AG08470 (cell line): ENCODE measurements around the genes HOXB2, HOXB9 and HOXB13.

DNA sequence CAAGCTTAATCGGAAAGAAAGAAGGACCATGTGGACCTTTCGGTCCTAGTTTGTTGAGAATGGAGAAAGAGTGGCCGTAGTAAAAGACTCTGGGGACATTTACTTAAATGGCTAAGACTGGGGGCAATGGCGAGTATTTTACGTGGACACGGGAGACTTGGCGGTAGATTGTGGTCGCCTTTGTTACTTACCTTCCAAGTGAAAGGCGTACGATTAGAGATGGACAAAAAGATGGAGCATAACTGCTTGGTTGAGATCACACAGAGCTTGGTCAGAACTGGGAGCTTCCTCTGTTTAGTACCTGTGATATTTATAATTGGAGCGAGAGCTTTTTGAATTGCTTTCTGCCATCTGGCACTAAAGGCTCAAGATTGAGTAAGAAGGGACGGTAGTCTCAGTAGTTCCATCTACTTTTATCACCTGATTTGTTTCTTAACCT, 514 bp downstream of the SNX11 start:
- RRBS = no CpG with 5 or more reads among the region's 12 CpGs

DNA sequence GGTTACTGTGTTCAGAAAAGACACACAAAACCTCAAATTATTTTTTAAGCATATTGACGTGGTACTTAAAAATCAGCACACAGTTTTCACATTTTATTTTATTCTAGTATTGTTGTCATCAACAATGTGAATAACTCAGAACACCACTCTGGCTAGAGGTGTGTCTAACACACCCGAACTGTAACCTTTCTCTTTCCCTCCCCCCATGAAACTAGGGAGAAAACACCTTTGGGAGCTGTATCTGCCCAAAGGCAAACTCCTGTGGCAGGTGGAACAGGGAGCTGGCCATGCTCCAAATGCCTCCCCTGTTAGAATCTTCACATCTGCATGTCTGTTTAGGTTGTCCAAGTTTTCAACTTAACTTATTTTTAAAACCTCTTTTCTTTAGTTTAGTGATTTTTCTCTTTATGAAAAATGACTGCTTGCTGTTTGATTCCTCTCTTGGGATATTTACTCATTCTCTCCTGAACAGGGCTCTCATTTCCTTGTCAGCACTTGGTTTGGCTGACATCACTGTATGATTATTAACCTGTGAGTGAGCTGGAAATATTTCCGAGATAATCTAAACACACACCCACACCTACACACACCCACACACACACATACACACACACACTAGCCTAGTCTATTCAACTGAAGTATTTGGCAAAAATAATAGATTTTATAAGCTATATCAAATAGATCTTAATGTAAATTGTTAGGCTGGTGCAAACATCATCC, 158.1 kb downstream of the SNX11 start:
- RRBS = no CpG with 5 or more reads among the region's 3 CpGs

GRCh38 chr17:48441204-48441890, 11.3 kb upstream of the SKAP1 start:
- RRBS = no CpG with 5 or more reads among the region's 1 CpG

DNA sequence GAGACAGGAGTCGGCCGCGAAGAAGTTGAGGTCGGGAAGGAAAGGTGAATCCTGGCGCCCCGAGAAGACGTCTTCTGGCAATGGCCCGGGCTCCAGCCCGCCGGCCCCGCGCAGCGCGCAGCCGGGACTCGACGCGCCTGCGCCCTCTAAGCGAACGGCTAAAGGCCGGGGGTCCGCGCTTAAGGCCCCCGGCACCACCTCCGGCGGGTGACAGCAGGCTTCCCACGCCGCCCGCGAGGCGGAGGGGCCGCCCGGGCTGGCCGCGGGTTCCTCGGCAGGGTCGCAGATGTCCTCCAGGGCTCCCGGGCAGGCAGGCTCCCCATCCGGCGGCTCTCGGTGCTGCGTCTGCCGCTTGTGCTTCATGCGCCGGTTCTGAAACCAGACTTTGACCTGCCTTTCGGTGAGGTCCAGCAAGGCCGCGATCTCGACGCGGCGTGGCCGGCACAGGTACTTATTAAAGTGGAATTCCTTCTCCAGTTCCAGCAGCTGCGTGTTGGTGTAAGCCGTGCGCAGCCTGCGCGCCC, 1.7 kb downstream of the HOXB2 start:
- RRBS = 2% methylated on average over 46 of the region's 59 CpGs

- RRBS = no CpG with 5 or more reads among the region's 15 CpGs
These were observed at the start of gene HOXB2 for GRCh38 chr17:48544972-48545469. Gene HOXB2, minus strand, starts transcription at chr17:48545109.

DNA sequence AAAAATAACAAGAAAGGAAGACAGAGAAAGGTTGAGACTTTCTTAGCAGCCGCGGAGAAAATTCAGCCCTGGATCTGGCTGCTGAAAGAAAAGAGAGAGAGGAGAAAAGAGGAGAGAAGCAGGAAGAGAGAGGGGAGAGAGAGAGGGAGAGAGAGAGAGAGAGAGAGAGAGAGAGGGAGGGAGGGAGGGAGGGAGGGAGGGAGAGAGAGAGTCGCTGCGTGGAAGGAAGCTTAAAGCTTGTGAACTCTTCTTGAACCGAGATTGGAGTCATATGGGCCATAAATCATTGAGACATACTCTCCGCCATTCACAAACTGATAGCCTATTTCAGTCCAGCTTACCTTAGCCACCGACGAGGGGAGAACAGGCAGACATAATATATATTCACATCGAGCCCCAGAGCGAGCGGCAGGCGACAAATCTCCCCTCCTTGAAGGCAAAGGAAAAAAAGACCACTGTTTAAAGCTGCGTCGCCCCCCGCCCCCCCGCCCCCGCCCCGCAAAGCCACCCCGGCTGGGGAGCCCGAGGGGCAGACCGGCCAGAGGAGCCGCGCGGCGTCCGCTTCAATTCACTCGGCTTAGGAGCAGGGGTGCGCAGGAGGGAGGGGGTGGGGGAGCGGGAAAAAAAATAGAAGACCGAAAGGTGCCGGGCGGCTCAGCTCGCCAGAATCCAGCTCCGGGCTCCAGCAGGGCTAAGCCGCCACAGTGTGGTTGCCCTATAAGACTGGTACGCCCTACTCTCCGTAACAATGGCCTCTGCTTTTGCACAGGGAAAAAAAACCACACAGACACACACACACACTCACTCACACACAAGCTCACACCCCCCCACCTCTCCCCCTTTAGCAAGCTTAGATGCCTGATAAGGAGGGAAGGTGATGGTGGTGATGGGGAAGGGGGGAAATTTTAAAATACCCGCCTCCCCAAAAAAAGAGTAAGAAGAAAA, 10.6 kb upstream of the HOXB2 start:
- RRBS = no CpG with 5 or more reads among the region's 38 CpGs

- RRBS = 74% methylated on average over 4 of the region's 7 CpGs
These were observed 7.9 kb downstream of the HOXB4 start for GRCh38 chr17:48570342-48570560.

GRCh38 chr17:48576384-48577207, 1.6 kb downstream of the HOXB4 start:
- RRBS = 74% methylated on average over 13 of the region's 43 CpGs

DNA sequence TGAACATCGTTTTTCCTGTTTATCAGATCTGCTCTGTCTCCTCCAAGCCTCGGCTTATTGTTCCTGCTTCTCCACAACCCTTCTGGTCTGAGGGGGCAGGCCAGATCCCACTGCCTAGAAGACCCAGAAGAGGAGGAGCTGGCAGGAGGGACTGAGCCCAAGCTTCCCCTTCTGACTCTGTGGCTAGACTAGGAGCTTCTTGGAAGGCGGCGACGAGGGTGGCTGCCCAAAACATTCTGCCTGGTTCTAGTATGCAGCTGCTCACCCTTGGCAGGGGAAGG, 5.2 kb upstream of the HOXB5 start:
- RRBS = no CpG with 5 or more reads among the region's 5 CpGs

GRCh38 chr17:48609299-48610023, 1.4 kb downstream of the HOXB7 start:
- RRBS = no CpG with 5 or more reads among the region's 4 CpGs

DNA sequence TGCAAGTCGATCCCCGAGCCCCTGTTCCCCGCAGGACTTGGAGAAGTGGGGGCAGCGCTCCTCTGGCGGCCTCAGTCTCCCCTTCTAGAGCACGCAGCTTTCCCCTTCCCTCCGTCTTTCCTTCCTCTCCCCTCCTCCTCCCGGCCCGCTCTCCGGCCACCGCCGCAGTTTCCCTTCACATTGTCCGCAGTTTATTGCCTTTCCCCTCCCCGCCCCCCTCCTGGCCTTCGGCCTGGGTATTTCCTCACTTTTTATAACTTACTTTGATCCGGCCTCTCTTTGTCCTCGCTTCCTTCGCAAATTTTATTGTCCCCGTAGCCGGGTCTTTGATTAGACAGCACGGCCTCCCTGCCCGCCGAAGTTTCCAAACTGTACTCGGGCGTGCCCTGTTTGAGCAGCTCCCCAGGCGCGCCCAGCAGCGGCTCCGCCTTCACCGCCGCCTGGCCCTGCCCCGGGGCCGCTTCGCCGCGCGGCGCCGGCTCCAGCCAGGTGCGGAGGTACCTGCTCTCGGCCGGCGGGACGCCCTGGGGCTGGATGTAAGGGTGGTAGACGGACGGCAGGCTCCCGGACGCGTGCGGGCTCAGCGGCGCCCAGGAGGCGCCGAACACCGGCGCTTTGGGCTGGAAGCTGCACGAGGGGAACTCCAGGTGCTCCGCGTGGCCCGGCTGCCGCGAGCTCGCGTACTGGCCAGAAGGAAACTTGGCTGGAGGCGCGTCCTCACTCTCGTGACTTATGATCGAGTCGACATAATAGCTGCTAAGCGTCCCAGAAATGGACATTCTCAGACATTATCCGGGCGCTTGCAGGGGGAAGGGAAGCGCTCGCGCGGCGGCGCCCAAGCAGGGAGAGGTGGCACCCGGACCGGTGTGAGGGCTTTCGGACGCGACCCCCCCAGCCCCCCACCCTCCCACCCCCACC, at the start of gene HOXB9:
HOXB9 (minus strand) TSS at position 868 of the 918 bp plus-strand sequence.
- RRBS = 4% methylated on average over 29 of the region's 83 CpGs

GRCh38 chr17:48629233-48629685, 3.1 kb upstream of the HOXB9 start:
- RRBS = no CpG with 5 or more reads among the region's 5 CpGs

DNA sequence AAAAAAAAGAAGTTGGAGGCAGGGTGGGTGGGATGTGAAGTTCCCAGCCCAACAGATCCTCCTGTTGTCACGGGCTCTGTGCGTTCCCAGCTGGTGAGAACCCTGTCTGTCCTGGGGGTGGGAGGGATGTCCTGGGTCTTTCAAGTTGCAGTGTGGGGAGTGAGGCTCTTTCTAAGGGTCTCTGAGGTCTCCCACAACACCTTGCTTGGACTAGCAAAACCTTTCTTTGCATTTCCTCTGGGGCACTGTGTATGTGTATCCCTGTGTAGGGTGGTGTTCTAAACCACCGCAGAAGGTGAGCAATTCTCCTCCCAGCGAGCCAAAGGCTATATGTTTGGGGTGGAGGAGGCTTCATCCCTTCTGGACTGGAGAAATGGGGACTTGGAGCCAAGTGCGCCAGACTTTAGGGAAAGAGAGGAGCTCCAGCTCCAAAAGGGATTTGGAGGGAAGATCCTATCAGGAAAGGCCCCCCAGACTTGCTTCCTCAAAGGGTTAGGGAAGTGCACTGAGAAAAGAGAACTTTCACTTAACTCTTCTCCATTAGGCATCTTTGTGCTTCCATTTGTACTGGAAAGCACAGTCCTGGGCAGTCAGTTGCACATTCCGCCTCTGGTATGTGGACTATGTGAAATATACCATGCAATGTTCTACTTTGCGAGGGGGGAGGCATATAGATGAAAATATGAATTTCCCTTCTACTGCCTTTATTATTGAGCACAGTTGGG, 18.8 kb upstream of the HOXB9 start:
- RRBS = no CpG with 5 or more reads among the region's 7 CpGs

GRCh38 chr17:48646015-48646343, 19.8 kb upstream of the HOXB9 start:
- RRBS = 7% methylated on average over 4 of the region's 16 CpGs

- RRBS = 25% methylated on average over 10 of the region's 29 CpGs
These were observed 603 bp downstream of the HOXB13 start for GRCh38 chr17:48727710-48728583.

GRCh38 chr17:48728584-48729342, at the start of gene HOXB13:
Gene HOXB13, minus strand, starts transcription at chr17:48728750.
- RRBS = 7% methylated on average over 19 of the region's 38 CpGs

DNA sequence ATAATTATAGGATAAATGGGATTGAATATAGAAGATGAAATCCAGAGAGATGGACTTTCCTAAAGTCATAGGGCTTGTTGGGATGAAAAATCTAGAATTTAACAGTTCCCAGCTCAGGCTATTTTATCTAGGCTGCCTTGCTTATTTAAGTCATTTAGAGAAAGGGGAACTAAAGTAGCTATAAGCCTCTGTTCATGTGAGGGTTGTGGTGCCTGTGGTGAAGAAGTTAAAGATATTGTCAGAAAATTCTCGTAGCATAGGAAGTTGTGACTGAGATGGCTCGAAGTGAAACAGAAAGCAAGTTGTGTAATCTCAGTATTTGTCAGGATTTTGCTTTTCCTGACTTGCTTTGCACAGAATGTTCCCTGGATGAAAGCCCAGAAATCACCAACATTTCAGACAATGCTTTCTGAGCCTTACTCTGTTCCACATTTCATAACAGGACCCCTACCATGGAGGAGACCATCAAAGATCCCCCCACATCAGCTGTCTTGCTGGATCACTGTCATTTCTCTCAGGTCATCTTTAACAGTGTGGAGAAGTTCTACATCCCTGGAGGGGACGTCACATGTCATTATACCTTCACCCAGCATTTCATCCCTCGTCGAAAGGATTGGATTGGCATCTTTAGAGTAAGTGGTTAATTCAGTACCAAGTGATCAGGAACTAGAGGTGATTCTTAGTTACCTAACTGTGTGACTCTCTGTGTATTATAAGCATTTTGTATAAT, 10.6 kb downstream of the CALCOCO2 start:
- RRBS = no CpG with 5 or more reads among the region's 5 CpGs

DNA sequence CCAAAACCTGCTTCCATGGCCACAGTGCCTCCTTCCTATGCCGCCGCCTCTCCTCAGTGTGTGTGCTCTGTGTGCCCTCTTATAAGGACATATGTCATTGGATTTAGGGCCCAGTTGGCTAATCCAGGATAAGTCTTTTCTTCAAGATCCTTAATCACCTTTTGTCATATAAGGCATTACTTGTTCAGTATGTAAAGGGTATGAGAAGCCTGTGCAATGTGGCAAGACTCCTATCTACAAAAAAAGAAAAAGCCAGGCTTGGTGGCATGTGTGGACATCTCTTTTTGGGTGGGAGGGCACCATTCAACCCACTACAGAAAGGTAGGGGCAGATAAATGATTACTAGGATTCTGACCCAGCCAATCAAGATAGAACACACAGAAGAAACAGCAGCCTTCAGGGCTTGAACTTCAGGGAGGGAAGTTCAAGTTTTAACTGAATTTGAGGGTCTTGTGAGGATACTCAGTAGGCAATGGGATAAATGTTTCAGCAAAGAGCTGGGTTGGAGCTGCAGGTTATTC, 22.4 kb upstream of the ATP5MC1 start:
- RRBS = no CpG with 5 or more reads among the region's 2 CpGs

GRCh38 chr17:48994782-48995933, 2.0 kb upstream of the IGF2BP1 start:
- RRBS = 12% methylated on average over 16 of the region's 43 CpGs

DNA sequence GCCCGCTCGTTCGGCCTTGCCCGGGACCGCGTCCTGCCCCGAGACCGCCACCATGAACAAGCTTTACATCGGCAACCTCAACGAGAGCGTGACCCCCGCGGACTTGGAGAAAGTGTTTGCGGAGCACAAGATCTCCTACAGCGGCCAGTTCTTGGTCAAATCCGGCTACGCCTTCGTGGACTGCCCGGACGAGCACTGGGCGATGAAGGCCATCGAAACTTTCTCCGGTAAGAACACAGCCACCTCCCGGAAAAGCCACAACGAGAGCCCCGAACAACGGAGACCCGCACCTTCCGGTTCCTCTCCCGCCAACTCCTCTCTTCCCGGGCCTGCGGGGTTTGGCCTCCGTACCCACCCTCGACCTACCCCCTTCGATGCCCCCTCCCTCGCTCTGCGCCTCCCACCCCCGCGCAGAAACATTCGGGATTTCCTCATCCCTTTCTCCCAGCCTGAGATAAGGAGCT, 541 bp downstream of the IGF2BP1 start:
- RRBS = 12% methylated on average over 14 of the region's 40 CpGs